NCI-H460 (cell line): ENCODE measurements around a stretch of chr6.

RAMPAGE:
- cytosol, long total RNA: no peak
- long total RNA: no peak
- nucleus, long total RNA: no peak
Measured at GRCh38 chr6:15889294-15889799, 226.5 kb upstream of the DTNBP1 start.

RAMPAGE:
- cytosol, long total RNA: no peak
- long total RNA: no peak
- nucleus, long total RNA: no peak
Measured at GRCh38 chr6:15896964-15897642, 231.8 kb upstream of the MYLIP start.

DNA sequence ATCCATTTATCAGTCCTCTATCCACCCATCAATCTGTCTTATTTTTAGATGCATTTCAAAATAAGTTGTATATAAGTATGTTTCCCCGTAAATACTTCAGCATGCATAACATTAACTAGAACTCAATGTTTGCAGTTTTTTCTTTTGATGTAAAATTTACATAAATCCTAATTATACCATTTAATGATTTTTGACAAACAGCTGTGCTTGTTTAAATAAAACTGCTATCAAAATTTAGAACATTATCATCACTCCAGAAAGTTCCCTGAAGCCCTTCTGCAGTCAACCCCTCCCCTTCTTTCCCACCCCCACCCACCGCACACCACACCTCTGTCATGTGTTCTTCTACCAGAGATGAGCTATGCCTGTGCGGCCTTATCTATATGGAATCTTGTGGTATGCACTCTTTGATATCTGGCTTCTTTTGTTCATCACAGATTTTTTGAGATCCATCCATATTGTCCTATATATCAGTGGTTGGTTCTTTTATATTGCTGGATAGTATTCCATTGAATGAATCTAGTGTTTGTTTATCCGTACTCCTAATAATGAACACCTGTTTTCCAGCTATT lies 7.1 kb downstream of the MYLIP start:
RAMPAGE:
- cytosol, long total RNA: no peak
- long total RNA: no peak
- nucleus, long total RNA: no peak

RAMPAGE:
- cytosol, long total RNA: no peak
- long total RNA: no peak
- nucleus, long total RNA: no peak
Measured at GRCh38 chr6:16228792-16229690, 9.3 kb upstream of the GMPR start.

GRCh38 chr6:16267545-16267911 lies 29.1 kb downstream of the GMPR start:
RAMPAGE:
- cytosol, long total RNA: no peak
- long total RNA: no peak
- nucleus, long total RNA: no peak

DNA sequence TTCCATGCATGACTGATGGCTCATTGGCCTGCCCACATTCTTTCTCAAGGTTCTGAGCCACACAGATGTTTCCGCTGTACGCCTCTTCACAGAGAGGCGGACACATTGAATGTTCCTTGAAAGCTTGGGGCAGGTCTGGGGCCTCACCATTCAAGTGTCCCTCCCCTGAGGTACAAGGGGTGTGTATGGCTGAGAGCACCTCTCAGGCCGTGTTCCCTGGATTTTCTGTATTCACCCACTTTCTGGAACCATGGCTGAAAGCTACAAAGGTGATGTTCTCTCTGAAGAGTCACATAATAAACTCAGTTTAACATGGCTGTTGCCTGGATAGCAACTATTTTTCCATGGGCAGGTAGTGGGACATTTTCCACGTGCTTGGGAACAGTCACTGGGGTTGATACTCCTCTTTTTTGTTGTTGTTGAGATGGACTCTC lies 29.5 kb downstream of the GMPR start:
RAMPAGE:
- cytosol, long total RNA: no peak
- long total RNA: no peak
- nucleus, long total RNA: no peak

DNA sequence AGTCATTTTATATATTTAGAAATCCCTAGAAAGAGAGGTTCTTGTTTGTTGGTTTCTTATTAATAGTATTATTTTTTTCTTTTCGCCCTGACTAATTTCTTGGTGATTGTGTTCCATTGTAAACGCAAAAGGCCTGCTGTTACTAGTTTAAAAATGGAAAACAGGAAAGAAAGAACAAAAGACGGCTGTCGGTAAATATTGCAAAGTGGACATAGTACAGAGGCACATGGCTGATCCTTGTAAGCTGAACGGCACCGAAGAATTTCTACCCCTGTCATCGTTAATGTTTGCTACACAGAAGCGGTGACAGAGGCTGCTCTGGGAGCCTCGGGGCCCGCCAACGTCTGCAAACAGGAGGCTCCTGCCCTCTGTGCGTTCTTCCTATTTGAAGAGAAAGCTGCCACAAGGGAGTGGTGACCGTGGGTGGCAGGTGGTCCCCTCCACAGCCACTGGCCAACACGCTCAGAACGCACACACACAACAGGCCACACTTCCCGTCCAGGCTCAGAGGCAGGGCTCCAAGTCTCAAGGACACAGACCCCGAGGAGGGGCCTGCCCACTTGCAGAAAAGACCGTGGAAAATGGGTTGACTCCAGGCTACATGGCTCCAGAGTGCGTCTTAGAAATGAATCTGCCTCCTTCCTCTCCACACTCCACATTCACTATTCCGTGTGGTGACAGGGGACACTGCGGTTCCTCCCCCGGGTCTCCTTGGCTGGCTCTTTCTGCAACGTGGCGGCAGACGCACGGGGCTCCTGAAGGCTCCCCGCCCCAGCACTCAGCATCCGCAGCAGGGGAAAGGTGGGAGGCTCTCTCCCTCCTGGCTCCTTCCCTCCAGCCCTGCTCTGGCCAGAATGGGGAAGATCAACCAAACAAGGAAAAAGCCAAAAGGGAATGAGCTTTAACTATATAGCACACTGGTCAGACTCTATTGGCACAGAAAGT lies 64.5 kb downstream of the GMPR start:
RAMPAGE:
- cytosol, long total RNA: no peak
- long total RNA: no peak
- nucleus, long total RNA: no peak

DNA sequence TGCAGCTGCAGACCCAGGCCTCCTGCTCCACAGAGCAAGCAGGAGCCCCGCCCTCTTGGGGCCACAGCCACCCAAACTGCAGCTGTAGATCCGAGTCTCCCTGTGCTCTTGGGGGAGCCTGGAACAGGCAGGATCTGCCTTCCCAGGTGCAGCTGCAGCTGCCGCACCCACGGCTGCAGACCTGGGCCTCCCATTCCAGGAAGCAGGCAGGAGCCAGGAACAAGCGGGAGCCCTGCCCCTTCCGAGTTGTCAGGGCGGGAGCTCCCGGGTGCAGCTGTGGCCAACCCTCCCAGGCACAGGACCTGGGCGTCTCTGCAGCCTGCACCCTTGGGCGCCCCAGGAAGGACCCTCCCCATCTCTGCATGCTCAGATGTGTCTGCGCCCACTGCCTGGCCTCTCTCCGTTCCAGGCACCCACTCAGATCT lies 120.3 kb downstream of the GMPR start:
RAMPAGE:
- cytosol, long total RNA: no peak
- long total RNA: no peak
- nucleus, long total RNA: no peak

GRCh38 chr6:16440808-16441110 lies 202.4 kb downstream of the GMPR start:
RAMPAGE:
- cytosol, long total RNA: no peak
- long total RNA: no peak
- nucleus, long total RNA: no peak

RAMPAGE:
- cytosol, long total RNA: no peak
- long total RNA: no peak
- nucleus, long total RNA: no peak
Measured at GRCh38 chr6:16541490-16541936, 219.7 kb downstream of the ATXN1 start.

DNA sequence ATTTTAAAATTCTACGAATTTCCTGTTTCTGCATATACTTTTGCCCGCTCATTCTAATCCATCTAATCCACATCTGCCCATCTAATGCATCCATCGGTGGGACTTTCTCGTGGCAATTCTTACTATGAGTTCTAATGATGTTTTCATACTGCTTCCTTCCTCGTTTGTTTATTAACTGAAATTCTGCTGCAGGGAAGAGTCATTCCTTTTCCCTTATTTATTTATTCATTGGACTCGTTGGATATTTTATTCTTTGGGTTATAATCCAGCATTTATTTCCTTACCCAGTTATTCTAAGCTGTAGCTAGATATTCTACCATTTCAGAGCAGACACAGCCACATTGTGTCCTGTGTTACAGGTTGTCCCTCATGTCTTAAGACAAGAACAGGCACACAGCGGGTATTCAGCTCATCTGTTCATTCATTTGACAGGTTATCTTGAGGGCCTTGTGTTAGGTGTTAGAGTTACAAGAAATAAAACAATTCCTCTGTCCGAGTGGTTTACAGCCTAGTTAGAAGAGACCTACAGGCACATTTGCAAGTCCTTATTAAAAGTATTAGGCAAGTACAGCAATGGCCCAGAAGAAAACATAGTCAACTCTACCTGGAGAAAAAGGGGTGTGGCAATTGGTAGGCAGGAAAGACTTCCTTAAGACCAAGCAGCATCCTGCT lies 185.9 kb downstream of the ATXN1 start:
RAMPAGE:
- cytosol, long total RNA: no peak
- long total RNA: no peak
- nucleus, long total RNA: no peak

DNA sequence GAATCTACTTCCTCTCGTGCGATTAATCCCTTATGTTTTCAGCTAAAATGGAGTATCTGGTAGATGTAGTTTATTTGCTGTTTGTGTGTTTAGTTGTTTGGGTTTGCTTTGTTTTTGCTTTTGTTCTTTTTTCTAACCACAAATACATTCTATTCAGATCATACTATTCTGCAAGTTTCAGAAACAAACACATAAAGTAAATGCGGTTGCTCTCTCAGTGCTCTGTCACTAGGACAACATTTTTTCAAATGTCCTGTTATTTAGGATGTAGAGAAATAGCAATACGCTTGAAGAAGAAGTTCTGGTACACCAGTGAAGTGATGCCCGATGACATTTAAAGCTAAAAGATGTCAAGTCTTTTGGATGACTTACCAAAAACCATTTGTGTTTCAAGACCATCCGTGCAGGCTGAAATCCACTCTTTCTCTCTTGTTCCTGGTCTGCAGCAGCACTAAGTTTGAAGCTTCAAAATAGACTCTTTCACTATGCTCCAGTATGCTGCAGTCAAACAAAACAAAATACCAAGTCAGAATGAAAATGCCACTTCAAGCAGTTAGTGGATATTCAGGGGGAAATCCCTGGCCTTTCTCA lies 103.8 kb downstream of the ATXN1 start:
RAMPAGE:
- cytosol, long total RNA: no peak
- long total RNA: no peak
- nucleus, long total RNA: no peak

GRCh38 chr6:16749396-16750434 lies 11.5 kb downstream of the ATXN1 start:
RAMPAGE:
- cytosol, long total RNA: no peak
- long total RNA: no peak
- nucleus, long total RNA: no peak

RAMPAGE:
- cytosol, long total RNA: no peak
- long total RNA: no peak
- nucleus, long total RNA: no peak
Measured at GRCh38 chr6:17202404-17203133, 78.6 kb upstream of the RBM24 start.

DNA sequence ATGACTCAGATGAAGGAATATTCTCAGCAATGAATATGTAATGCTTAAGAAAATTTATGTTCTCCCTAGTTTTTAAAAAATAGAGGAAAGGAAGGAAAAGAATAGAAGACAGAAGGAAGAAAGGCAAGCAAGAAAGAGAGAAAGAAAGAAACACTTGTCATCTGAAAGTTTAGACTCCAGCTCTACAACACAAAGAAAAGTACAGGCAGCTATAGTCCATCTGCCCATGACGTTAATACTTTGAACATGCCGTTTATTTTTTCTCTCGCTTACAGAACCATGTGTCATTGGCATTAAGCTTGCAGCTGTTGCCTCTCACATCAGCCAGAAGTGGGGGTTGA lies 36.2 kb downstream of the CAP2 start:
RAMPAGE:
- cytosol, long total RNA: no peak
- long total RNA: no peak
- nucleus, long total RNA: no peak

GRCh38 chr6:17763996-17764893 lies 57.5 kb upstream of the NUP153 start:
RAMPAGE:
- cytosol, long total RNA: no peak
- long total RNA: no peak
- nucleus, long total RNA: no peak

GRCh38 chr6:17830980-17831471 lies 124.3 kb upstream of the NUP153 start:
RAMPAGE:
- cytosol, long total RNA: no peak
- long total RNA: no peak
- nucleus, long total RNA: no peak

RAMPAGE:
- cytosol, long total RNA: no peak
- long total RNA: no peak
- nucleus, long total RNA: no peak
Measured at GRCh38 chr6:17865632-17866507, 121.6 kb downstream of the KIF13A start.

RAMPAGE:
- cytosol, long total RNA: no peak
- long total RNA: no peak
- nucleus, long total RNA: no peak
Measured at GRCh38 chr6:17867768-17868486, 119.5 kb downstream of the KIF13A start.

GRCh38 chr6:17984995-17985286 lies 2.5 kb downstream of the KIF13A start:
RAMPAGE:
- cytosol, long total RNA: no peak
- long total RNA: no peak
- nucleus, long total RNA: no peak